Left lobe of liver (tissue), 1 donor: ENCODE measurements around the genes ATPAF2, LLGL1 and FBXW10.

GRCh38 chr17:17107789-17108040 is 65.5 kb downstream of the MPRIP start:
- PRO-cap, result no peak

DNA sequence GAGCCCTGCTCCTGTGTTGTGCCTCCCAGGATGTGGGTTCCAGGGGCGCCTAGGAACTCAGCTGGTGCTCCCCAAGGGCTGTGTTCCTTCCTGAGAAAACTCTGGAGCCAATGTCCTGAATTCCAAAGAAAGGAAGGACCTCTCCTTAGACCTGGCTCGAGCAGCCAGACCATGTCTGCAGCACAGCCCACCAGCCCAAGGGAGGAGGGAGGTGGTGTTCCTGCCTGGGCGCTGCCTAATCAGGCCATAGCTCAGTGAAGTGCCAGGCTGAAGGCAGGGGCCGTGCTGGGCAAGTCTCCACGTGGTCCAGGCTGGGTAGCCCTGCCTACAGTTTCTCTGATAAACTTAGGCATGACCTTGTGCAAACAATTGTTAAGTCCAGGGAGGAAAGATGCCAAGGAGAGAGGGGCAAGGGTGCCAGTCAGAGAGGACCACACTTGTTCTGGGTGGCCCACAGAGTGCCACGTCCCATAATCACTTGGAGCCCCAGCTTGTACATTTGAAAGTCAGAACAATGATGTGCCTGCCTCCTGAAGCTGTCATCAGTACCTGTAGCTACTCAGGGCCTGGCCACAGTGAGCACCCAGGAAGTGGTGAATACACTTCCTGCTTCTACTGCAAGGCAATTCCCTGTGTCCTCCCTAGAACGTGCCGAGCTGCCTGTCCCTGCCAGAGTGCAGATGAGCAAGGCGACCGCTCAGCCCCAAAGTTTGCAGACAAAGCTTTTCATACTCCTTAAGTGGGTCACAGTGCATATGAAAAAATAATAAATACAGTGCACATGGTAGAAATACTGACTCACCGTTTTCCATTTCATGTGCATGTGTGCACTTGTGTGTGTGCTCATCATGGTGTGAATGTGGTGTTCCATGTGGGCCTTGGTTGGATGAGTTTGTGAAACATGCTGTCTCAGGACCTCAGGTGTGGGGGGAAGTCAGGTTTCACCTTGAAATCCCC is 77.1 kb downstream of the MPRIP start:
- PRO-cap, result no peak

DNA sequence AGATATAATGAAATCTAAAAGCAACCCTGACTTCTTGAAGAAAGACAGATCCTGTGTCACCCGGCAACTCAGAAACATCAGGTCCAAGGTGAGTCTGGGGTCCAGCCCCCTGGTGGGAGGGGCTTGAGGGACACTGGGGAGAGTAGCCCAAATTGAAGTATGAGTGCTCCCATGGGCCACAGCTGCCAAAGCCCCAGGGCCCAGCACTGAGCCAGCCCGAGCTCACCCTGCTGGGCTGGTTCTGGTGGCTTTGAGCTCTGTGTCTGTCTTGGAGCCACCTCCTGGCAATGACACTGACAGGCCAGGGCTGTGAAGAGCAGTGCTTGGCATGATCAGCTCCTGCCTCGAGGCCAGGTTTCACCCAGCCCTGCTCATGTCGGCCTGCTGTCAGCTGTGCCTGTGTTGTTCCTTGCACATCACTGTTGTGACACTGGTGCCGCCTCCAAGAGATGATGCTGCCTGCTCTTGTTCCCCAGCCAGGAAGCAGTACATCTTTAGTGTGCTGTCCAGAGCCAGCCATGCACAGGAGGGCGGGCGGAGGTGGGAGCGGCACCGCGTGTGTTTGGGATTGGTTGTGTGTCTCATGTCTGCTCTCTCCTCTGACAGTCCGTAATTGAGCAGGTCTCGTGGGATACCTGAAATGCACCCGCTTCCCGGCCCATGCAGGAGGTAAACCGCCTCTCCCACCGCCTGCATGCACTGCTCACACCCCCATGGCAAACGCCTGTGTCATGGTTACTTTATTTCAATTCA is 26.0 kb downstream of the PLD6 start:
- PRO-cap, result no peak

DNA sequence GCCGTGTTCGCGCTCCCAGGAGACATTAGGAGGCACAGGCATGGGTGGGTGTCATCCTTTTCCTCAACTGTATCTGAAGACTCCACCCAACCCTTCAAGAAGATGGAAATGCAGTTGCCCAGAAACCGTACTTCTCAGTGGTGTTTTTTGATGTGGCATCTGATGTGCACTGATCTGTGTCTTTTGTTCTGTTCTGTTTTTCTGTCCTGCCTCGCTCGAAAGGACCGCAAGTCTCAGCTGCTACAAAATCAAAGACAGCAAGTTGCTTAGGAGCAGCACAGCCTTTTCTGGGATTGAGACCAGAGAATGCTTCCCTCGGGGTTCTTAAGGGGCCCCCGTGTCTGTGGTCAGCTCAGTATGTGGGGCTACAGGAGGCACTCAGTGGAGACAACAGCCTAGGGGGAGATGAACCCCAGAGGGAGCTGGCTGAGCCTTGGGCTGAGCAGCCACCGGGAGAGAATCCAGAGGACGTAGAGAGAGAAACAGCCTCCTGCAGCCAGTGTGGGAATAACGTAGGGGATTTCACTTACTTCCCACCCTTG is 24.0 kb downstream of the PLD6 start:
- PRO-cap, result no peak

DNA sequence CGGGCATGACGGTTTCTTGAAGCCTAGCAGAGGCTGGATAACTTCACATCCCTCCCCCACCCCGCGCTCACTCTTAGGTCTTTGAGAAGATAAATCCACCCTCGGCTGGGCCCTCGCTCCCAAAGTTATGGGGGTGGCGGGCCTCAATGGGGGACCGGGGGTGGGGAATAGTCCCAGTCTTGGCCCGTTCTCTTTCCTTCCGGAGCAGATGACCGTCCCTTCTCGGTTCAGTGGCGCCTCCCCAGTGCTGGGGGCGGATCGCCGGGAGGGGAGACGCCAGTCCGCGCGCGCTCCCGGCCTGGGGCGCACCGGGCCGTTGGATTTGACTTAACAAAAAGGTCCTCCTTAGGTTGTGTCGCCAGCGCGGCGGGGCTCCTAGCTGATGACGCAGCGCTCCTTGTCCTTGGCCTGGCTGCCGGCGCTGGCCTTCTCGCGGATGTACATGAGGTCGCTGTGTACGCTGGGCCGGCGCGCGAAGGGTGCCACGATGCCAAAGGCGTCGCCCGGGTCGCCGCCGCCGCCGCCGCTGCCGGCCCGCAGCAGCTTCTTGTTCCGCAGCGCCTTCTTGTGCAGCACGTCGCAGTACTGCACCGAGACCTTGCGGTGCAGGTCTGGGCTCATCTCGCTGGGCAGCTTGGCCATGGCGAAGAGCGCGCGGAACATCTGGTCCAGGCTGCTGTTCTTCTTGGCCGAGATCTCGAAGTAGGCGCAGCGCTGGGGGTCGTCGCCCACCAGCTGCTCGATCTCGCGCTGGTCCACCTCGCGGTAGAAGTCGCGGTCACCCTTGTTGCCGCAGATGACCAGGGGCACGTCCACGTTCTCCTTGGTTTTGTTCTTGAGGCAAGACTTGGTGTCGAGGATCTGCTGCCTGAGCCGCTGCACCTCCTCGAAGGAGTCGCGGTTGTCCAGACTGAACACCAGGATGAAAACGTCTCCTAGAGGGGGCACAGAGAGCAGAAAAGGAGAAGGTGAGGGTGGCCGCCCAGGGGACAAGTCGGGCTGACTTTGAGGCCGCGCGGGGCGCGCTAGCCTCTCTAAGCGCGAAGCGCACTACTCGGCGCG is 1.1 kb downstream of the RASD1 start:
- PRO-cap, result bidirectional peak, plus-strand start at position 279 of the sequence, minus-strand start at position 194 of the sequence

GRCh38 chr17:17675810-17676733 is 5.2 kb upstream of the RAI1 start:
- PRO-cap, result no peak

GRCh38 chr17:17690332-17690703 is 9.1 kb downstream of the RAI1 start:
- PRO-cap, result no peak

DNA sequence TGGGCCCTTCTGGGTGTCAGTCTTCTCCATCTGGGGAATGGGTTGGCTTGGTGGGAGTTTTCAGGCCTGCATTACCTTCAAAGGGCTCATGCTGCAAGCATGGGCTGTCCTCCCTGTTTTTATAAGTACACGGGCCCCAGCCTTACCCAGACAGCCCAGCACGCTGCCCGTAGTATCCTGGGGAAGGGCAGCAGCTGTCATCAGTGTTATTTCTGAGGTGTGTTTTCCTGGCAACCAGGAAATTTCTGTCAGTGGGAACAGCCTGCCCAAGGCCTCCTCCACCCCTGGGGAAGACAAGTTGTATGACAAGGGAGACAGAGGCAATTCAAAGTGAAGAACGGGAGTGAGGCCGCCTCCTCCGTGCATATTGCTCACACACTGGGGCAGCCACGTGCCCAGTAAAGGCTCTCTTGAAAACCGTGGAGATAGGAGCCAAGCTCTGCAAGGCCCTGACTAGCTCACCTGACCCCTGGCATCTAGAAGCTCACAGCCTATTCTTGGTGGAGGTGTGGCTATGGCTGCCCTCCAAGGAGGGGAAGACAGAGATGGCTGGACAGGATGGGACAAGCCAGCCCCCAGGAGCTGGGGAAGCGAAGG is 57.6 kb downstream of the RAI1 start:
- PRO-cap, result no peak

DNA sequence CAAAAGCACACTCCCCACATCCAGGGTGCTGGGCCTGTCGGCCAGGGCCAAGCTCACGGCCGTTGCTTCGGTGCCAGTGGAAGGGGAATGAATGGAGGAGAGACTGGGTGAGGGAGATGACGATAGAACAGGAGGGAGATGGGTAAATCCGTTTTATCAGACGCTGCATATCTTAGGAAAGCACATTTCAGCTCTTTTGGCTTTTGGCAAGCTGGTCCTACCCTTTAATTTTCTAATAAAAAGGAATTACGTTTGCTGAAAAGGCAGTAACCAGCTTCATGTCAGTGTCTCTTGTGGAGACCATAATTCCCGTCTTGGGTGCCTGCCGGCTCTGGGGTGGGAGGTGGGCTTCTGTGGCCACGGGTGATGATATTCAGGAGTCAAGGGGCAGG is 60.5 kb downstream of the RAI1 start:
- PRO-cap, result no peak

- PRO-cap, result bidirectional peak, plus-strand start at chr17:18039481, minus-strand start at chr17:18039168
Observed at GRCh38 chr17:18038774-18039257, at the start of gene ATPAF2. Gene ATPAF2 (minus strand): TSS chr17:18039168.

DNA sequence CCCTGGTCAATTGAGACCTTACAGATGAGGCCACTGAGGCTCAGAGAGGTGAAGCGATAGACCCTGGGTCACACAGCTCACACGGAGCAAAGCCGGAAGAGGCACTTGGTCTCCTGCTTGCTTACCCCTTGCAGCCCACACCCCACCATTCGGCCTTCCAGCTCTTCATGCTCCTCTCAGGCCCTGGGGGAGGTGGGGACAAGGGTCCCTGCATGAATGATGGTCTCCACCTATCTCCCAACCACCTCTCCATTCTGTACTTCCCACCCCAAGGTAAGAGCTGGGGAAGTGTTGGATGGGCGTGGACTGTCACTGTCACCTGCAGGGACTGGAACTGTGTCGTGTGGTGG is 5.2 kb upstream of the ALKBH5 start:
- PRO-cap, result no peak

- PRO-cap, result unidirectional peak, minus-strand start at chr17:18186806
Observed at GRCh38 chr17:18186254-18187301, 3.0 kb downstream of the ALKBH5 start.

GRCh38 chr17:18208067-18209039 is 17.1 kb upstream of the LLGL1 start:
- PRO-cap, result no peak

GRCh38 chr17:18225132-18226566 is at the start of gene LLGL1:
Gene LLGL1 (plus strand): TSS chr17:18225635.
- PRO-cap, result bidirectional peak, plus-strand start at chr17:18225635, minus-strand start at chr17:18225377

DNA sequence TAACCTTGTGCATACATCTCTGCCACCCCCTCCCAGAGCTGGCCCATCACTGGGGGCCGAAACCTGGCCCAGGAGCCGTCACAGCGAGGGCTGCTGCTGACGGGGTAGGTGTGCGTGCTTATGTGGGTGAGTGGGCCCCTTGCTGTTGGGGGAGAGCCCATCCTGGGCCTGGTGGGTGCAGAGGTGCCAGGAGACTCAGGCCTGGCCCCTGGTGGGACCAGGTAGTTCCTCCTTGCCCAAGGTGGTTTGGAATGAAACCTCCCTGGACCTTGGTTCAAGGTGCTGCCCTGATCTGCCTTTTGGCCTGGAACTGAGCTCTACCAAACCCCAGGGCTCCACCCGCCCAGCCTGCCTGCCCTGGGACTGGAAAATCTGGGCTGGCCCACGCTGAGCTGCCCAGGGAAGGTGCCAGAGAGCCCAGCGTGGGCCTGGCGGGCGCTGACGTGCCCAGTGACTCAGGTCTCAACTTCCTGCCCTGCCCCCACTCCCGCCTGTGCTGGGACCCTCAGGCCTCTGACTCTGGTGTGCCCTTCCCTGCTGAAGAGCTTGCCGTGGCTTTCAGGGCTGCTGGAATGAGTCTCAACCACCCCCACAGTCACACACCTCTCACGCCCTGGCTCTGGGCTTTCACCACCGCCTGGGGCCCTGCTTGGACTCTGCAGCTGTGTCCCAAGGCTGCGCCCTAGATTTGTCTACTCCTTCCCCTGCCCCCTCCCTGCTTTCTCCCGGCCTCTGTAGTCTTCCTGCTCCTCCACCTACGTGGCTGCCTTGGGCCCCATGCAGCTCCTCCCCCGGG is 10.2 kb downstream of the LLGL1 start:
- PRO-cap, result no peak

DNA sequence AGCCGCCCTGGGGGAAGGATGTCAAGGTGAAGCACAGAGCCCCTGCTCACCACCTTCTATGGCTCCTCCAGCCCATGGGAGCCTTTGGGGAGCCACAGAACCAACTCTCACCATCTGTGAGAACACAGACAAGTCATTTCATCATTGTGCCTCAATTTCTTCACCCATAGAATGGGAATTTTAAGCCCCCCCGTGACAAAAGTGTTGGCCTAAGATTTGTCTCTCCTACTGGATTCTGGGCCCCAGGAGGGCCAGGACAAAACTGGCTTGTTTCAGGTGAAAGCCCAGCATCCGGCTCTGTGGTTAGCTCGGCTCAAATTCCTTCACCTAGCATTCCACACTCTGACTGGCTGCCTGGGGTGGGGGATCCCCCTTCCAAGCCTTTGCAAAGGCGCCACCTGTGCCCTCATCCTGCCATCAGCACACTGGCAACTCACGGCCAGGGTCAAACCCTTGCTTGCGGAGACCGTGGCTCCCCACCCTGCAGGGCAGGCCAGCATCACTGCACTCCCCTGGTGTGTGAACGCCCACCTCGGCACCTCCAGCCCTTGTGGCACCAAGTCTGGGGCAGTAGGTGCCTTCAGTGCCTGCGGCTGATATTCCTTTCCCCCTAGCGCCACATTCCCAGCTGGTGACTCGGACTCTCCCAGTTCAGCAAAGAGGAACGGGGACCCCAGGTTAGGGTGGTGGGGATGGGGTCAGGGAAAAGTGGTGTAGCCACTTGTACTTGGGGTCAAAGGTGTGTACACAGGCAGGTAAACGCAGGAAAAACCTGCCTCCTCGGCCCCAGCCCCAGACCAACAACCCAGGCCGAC is 1.3 kb downstream of the FLII start:
- PRO-cap, result no peak

DNA sequence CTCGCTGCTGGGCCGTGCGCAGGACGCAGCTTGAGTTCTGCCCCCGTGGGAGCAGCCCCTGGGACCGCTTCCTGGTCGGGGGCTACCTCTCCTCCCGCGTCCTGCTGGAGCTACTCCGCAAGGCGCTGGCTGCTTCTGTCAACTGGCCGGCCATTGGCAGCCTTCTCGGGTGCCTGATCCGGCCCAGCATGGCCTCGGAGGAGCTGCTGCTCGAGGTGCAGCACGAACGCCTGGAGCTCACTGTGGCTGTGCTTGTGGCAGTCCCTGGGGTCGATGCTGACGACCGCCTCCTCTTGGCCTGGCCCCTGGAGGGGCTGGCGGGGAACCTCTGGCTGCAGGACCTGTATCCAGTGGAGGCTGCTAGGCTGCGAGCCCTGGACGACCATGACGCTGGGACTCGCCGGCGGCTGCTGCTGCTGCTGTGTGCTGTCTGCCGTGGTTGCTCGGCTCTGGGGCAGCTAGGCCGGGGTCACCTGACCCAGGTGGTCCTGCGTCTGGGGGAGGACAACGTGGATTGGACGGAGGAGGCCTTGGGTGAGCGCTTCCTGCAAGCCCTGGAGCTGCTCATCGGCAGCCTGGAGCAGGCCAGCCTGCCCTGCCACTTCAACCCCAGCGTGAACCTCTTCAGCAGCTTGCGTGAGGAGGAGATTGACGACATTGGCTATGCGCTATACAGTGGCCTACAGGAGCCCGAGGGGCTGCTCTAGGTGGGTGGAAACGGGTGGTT is 3.8 kb downstream of the MIEF2 start:
- PRO-cap, result no peak

GRCh38 chr17:18493039-18493509 is 16.5 kb downstream of the LGALS9C start:
- PRO-cap, result no peak

DNA sequence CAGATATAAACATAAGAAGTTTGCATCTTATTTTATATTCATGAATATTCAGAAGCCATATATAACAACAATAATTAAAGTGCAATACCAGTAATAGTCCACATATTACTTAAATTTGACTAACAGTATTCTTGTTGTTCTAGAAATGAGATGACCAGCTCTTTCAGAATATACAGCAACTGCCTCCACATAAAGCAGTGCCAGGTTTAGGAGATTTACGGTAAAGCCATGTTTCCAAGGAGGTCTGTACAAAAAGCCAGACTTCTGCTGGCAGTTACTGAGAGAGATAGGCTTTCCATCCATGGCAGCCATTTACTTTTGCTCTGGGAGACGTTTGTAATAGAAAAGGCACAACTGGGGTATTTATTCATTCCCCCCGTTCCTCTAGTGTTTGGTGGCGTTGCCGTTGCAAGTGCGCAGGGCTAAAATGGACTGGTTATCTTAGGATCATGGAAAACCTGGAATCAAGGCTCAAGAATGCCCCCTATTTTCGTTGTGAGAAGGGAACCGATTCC is at the start of gene FBXW10:
FBXW10 (plus strand) TSS at position 259 of the 515 bp plus-strand sequence.
- PRO-cap, result no peak

- PRO-cap, result no peak
Observed at GRCh38 chr17:19064278-19064784, 17.6 kb upstream of the GRAP start.